Bronchial epithelial cell (primary cell): ENCODE measurements around a stretch of chr2.

GRCh38 chr2:174667279-174668149, 69.9 kb upstream of the WIPF1 start:
- RRBS, 2 experiments, result 53 to 59% methylated on average over 2 of the region's 9 CpGs

- RRBS, 2 experiments, result 2% methylated on average over 23 of the region's 56 CpGs
These were observed 82.5 kb downstream of the CHRNA1 start for GRCh38 chr2:174681430-174682479.

DNA sequence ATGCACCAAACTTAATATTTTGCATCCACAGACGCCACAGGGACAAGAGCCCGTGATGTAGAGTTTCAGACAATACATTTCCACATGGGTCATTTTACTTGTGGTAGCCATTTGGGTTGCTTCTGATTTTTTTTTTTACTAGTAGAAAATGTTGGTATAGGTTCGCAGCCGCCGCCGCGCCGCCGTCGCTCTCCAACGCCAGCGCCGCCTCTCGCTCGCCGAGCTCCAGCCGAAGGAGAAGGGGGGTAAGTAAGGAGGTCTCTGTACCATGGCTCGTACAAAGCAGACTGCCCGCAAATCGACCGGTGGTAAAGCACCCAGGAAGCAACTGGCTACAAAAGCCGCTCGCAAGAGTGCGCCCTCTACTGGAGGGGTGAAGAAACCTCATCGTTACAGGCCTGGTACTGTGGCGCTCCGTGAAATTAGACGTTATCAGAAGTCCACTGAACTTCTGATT, 44.6 kb downstream of the CHRNA1 start:
- RRBS, 2 experiments, result no CpG with 5 or more reads among the region's 28 CpGs

DNA sequence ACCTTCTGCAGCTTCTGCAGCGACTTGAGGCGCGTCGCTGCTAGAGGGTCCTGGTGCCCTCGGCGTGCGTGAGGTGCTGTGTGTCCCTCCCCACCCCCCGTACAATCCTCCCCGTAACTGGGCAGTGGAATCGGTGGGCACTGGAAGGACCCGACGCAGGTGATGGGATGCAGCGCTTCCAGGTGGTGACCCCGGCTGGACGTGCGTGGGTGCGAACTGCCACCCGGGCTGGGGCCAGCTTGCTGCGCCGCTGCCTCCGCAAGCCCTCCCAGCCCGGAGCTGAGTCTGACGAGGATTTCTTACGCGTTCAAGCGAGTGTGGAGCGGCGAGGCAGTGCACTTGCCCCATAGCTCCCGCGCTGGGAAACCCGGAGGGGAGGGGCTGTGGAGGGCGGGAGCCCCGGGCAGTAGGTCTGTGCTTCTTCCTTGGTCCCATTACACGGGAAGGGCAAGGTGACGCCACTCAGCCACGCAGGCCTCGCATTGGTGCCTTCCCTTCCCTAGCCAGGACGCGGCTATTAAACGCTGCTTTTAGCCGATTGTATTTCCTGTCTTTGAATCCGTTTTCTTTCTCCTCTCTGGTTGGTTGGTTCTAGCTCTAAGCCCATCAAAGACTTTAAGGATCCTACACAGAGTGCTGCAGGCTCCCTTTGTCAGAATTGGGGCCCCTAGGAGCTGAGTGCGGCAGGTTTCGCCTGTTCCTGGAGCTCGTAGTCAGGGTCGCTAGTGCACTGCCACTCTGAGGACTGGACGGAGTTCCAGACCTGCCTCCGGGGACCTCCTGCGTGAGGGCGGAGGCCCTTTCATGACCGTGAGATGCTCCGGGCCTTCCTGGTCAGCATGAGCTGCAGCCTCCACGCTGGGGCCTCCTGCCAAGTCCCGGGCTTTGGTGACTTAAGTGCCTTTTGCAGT, 34.0 kb downstream of the CHRNA1 start:
- RRBS, 2 experiments, result 34 to 37% methylated on average over 18 of the region's 54 CpGs

GRCh38 chr2:175787971-175788203, 214.2 kb downstream of the LNPK start:
- RRBS, 2 experiments, result no CpG with 5 or more reads among the region's 1 CpG

- RRBS, 2 experiments, result no CpG with 5 or more reads among the region's 17 CpGs
These were observed 4.2 kb downstream of the HOXD11 start for GRCh38 chr2:176111244-176111785.

DNA sequence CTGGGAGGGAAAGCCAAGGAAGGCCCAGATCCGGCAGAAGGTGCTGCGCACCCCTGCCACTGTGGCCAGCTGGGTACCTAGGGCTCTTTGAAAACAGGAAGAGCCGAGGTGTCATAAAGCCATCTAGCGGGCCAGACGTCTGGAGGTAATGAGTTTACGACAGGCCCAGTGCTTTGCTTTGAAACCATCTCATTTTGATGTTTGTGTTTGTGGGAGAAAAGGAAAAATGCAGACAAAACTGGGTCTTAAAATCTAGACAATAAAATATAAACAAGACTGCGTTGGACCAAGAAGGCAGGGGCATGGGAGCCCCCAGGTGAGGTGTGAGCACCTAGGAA, 3.2 kb downstream of the HOXD9 start:
- RRBS, 2 experiments, result no CpG with 5 or more reads among the region's 7 CpGs

DNA sequence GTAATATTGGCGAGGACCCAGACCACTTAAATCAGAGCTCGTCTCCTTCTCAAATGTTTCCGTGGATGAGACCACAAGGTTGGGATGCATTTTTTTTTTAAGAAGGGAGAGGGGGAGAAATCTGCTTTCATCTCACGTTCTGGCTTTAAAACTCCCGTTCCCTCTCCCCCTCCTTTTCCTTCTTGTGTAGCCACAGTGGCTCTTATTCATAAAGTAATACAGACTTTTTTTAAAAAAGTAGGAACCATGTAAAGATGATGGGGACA, 1.3 kb downstream of the HOXD8 start:
- RRBS, 2 experiments, result no CpG with 5 or more reads among the region's 5 CpGs

GRCh38 chr2:176136611-176137331, 7.3 kb downstream of the HOXD8 start:
- RRBS, 2 experiments, result 4 to 5% methylated on average over 37 to 46 of the region's 59 CpGs

DNA sequence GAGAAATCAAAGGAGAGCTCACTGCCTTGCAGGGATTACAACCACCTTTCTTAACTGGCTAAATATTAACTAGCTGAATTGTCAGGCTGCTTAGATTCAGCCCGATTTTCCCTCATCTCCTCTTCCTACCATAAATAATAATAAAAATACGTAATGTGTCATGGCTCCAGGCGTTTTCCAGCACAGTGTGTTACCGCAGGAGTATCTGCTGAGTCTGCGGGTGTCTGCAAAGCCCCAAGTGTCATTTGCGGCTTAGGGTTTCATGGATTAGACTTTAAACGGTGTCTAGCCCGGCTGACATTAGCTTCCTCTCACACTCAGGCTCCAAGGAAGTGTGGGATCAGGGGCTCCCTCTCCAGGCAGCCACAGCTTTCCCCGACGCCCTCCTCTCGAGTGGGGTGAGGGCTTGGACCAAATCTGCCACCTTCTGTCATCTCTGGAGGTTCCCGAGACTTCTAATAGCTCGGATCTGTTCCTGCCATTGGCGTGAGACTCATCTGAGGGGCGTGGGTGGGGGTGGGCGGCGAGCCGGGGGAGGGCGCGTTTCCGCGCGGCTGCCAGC, 14.1 kb upstream of the HOXD1 start:
- RRBS, 2 experiments, result no CpG with 5 or more reads among the region's 23 CpGs

DNA sequence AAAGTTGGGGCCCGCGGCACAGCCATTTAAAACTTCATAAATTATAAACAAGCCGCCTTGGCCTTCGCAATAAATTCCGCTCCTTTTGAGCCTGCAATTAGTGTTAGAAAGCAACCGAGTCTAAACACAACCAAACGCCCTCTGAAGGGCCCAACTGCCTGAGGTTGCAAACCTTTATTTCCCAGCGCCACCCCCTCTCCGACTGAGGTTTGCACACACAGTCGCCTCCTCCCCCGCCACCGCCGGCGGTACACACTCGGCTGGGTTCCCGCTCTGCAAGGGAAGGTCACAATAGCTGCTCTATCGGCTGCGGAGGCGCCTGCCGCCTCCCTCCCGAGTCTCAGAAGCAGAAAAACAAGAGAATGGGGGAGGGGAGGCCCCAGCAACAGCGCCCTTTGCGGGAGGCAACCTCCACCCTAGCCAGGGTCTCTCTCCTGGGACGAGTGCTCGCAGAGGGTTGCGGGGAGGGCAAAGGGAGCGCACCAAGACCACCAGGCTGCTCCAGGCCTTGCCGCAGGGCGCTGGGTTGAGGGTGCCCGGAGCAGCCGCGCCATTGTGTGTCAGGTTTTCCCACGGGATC, 13.5 kb upstream of the HOXD1 start:
- RRBS, 2 experiments, result 32 to 66% methylated on average over 3 of the region's 33 CpGs

- RRBS, 2 experiments, result 2% methylated on average over 15 to 20 of the region's 90 CpGs
These were observed 703 bp downstream of the HOXD1 start for GRCh38 chr2:176188915-176189827.

DNA sequence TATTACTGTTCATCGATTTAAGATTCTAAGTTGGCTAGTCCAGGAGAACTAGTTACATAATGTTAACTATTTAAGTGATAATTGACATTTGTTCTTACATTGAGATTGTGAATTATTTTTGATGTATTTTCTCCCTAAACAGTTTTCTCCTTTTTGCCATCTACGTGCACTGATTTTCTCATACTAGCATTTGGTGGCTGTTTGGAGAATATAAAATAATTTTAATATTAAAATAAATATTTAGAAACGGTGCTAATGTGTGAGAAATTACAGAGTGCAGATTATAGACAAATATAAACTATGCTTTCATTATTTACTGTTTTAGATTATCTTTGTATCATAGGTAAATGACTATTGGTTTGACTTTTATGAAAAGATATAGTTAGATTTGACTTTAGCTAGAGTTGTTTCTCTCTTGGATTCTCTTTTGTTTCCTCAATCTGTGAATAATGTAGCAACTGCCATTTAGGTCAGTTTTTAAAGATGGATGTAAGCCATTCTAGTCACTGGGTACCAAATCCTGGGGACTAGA, 10.4 kb downstream of the MTX2 start:
- RRBS, 2 experiments, result no CpG with 5 or more reads among the region's 3 CpGs

GRCh38 chr2:177228511-177229301, 16.1 kb downstream of the HNRNPA3 start:
- RRBS, 2 experiments, result no CpG with 5 or more reads among the region's 8 CpGs

DNA sequence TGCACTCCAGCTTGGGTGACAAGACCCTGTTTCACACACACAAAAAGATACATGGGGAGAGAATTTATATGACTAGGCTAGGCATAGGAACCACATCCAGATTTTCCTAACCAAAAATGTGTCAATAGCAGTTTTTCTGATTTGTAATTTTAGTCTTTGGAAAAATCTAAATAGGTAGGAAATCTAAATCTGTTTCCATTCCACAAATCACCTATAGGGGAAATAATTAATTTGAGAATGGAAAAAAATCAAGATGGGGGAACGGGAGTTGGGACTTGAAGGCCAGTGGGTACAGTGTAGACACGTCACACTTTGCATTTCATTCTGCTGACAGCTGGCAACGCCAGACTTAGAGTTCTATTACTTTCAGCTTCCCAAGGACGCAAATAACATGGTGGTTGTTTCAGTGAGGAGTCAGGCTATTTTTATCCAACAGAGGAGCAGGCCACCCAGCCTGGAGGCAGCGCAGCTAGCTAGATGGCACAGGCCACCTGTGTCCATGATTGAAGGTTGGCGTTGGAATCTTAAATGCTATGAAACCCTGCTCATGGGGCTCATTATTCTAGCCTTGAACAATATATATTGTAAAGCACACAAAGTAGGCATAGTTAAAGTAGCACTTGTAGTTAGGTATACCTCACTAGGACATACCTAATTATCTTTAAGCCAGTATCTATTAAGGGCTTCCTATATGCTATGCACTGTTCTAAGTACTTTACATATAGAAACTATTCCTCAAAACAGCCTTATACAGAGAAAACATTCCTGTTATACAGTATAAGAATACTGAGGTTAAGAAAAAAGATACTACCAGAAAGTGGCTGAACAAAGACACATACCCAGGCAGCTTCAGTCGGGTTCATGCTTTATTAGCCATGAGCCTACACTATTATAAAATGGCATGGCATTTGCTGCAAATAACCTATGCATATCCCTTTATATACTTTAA, 23.5 kb downstream of the HNRNPA3 start:
- RRBS, 2 experiments, result no CpG with 5 or more reads among the region's 7 CpGs

DNA sequence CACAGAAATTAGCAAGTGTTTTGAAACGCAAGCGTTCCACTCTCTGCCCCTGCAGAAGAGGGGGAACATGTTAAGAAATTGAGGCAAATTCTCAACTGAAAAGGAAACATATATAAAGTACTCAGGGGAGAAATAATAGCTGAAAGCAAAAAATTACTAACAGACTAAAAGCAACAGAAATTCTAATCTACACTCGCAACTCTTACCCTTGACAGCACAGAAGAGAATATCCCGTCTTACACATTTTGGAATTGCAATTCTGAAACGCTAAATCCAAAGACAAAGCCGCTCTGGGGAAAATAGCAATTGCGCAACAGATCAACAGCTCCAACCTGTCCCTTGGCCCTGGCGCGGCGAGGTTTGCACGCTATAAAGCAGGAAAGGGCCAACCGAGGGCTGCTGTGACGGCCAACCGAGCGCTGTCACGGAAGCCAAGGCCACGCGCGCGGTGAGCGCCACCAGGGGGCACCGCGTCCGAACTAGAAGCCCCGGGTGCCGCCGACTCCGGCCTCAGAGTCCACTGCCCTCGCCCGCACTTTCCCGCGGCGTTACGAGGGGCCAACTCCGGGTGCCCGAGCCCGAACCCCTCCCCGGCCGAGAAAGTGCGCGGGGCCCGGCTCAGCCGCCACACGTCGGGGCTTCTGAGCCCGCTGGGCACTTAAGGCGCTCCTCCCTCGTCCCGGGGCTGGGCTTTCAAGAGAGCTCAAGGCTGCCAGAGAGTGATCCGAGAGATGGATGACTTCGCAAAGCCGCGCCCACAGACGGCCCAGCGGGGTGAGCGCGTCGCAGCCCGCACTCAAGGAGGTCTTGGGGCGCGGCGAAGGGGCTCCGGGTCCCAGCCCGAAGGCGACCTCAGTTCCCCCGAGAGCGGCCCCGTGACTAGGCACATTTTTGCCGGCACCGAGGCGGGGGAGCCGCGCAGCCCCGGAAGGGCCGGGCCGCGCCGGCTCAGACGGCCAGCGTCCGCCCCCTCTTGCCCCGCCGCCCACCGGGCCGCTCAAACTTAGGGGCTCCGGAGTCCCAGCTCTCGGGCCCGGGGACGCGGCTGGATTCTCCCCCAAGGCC, 998 bp downstream of the NFE2L2 start:
- RRBS, 2 experiments, result 1% methylated on average over 30 to 33 of the region's 90 CpGs

GRCh38 chr2:177266226-177267176, 2.0 kb upstream of the NFE2L2 start:
- RRBS, 2 experiments, result no CpG with 5 or more reads among the region's 5 CpGs

- RRBS, 2 experiments, result no CpG with 5 or more reads among the region's 4 CpGs
These were observed 19.8 kb upstream of the AGPS start for GRCh38 chr2:177372491-177373454.

DNA sequence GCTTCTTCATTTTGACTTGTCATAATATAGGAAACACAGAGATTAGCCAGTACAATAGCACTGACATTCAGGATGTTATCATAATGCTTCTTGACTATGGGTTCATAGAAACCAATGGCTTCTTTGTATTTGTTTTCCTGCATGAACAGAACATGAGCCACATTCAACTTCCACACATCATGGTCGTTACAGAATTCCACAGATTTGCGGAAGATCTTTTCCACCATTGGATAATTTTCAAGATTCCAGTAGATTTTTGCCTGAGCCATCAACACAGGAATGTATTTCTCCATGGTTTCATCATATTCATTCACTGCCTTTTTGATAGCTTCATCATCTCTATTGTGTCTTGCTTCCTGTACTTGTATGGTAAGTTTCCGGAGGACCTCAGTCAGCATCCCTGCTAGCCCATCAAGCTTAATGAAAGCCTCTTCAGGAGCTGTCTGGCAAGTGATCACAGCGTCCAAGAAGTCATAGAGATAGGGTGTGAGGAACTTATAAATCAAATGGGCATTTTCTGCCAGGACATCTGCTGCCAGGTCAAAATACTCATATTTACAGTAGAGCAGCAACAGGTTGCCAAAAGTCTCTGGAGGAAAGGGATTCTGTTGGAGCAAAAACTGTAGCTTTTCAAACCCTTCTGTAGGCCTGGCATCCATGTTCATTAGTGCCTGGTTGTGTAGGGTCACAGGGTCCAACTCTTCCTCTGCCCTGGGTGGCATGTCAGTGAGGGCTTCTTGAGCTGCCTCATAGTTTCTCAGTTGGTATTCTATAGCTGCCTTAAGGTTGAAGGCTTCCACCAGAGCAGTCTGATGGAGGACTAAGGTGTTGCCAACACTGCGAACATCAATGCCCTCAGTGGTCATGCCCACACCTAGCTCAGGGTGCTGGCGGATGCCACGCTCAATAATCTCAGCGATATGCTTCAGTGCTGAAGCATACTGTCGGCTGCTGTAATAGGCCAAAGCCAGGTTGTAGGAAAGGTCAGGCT, 1.1 kb downstream of the TTC30B start:
- RRBS, 2 experiments, result no CpG with 5 or more reads among the region's 9 CpGs

DNA sequence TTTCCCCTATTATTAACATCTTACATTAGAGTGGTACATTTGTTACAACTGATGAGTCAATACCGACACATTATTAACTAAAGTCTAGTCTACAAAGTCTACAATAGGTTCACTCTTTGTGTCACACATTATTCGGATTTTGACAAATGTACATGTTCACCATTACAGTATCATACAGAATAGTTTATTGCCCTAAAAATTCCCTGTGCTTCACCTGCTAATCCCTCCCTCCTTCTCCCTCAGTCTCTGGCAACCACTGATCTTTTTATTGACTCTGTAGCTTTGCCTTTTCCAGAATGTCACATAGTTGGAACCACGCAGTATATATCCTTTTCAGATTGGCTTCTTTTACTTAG, 157.5 kb downstream of the PDE11A start:
- RRBS, 2 experiments, result no CpG with 5 or more reads among the region's 3 CpGs